ENCODE results near the gene AKAP12.

DNA sequence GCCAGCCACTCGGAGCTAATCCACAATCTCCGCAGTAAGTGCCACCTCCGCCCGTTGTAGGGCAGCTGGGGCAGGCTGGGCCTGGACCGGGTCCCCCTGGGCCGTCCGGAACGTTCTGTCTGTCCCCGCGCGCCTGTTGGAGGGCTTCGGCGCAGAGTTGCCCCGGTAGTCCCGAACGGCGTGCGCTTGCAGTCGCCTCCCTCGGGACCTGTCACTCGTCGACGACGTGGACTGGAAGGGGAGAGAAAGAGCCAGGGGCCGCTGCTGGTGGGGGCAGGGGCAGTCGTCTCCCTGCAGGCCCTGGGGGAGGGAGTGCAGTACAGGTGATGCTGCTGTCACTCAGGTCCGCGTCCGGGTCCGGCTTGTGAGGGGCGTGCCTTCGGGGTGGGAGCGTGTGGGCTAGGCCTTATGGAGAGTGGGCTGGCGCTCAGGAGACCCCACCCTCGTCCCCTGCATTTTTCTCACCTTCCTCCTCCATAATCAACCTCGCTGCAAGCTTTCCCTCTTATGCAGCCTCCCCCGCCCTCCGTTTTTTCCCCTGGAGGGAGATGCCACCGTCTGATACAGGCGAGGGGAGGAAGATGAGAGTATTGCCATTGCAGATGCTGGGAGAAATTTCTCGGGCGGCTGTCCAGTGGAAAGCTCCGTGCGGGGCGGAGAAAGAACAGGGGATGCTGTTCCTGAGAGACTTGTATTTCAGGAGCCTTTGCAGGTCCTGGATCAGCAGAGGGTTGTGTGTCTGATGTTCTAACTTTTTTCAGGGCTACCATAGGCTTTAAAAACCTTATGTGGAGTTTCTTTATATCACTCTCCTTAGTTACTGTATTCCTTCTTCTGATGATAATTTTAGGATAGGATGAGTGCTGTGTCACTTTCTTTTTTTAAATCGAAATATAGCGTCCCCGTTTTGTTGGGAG, 640 bp downstream of the PCMT1 start:
- RRBS, 2 experiments, result under 1 to 2% methylated on average over 8 to 9 of the region's 48 CpGs

DNA sequence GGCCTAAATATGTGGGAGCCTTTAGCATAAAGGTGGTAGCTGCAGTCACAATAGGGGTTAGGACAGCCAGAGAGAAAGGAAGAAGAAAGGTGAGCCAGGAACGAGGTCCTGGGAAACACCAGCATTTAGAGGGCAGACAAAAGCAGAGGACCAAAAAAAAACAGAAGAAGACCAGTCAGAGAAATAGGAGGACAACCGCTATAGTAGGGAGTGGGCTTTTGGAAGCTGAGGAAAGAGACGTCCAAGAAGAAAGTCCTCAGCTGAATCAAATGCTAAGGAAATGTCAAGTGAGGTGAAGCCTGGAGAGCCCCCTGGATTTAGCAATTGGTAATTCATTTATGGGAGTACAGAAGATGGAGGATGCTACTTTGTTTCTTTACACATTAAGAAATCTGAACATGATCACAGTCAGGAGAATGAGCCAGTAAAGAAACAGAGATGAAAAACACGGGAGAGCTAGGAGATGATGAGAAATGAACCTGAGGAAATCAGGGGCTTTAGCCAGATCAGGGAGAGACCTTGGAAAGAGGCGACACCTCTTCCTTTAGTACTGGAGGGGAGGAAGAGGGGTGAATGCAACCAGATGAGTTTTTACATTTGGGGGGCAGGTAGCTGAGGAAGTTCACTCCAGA, 41.1 kb downstream of the LRP11 start:
- RRBS, 2 experiments, result no CpG with 5 or more reads among the region's 5 CpGs

GRCh38 chr6:149864563-149865035, 440 bp upstream of the LRP11 start:
- RRBS, 2 experiments, result no CpG with 5 or more reads among the region's 17 CpGs

DNA sequence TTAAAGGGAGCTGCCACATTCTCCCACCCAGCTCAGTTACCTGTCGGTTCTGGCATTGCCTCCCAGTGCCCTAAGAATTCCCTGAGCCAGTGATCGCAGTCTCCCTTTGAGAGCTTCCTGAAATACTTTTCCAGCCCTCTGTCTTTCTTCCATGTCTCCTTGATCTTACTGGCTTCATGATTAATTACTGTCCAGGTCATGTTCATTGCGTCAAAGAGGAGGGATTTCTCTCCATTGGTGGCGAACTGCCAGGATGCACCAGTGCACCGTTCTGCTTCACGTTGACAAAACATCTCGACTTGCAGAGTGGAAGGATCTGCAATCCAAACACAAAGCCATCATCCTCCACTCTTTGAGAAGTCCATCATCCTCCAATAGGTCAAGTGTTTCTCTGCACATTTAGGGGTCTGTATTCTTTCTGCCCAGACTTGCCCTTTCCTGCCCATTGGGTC, 8.6 kb downstream of the RAET1E start:
- RRBS, 2 experiments, result no CpG with 5 or more reads among the region's 7 CpGs

GRCh38 chr6:149990758-149991321, 27.1 kb downstream of the ULBP1 start:
- RRBS, 2 experiments, result under 1 to 2% methylated on average over 15 of the region's 42 CpGs

- RRBS, 2 experiments, result 1% methylated on average over 12 to 16 of the region's 39 CpGs
Measured at GRCh38 chr6:150143507-150143985, 702 bp downstream of the PPP1R14C start.

DNA sequence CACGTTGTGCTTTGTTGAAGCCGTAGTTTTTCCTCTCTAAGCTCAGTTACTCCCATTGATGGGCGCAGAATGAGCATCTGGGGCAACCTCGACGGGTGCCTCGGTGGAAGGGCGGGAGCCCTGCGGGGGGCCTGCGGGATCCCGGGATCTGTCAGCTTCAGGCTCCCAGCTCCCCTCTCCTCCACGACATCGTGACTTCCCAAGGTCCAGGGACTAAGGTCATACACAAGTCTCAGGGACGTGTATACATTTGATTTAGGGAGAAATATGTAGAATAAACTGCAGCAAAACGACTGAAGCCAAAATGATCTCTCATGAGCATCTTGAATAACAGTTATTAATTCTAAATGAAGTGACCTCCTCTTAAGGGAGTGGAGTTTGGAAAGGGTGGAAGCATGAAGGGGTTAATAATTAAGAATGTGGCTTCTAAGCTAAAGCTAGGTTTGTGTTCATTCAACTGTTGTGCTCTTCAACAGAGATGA, 1.3 kb downstream of the PPP1R14C start:
- RRBS, 2 experiments, result no CpG with 5 or more reads among the region's 14 CpGs

- RRBS, 2 experiments, result no CpG with 5 or more reads among the region's 2 CpGs
Measured at GRCh38 chr6:150192923-150193425, 50.1 kb downstream of the PPP1R14C start.

DNA sequence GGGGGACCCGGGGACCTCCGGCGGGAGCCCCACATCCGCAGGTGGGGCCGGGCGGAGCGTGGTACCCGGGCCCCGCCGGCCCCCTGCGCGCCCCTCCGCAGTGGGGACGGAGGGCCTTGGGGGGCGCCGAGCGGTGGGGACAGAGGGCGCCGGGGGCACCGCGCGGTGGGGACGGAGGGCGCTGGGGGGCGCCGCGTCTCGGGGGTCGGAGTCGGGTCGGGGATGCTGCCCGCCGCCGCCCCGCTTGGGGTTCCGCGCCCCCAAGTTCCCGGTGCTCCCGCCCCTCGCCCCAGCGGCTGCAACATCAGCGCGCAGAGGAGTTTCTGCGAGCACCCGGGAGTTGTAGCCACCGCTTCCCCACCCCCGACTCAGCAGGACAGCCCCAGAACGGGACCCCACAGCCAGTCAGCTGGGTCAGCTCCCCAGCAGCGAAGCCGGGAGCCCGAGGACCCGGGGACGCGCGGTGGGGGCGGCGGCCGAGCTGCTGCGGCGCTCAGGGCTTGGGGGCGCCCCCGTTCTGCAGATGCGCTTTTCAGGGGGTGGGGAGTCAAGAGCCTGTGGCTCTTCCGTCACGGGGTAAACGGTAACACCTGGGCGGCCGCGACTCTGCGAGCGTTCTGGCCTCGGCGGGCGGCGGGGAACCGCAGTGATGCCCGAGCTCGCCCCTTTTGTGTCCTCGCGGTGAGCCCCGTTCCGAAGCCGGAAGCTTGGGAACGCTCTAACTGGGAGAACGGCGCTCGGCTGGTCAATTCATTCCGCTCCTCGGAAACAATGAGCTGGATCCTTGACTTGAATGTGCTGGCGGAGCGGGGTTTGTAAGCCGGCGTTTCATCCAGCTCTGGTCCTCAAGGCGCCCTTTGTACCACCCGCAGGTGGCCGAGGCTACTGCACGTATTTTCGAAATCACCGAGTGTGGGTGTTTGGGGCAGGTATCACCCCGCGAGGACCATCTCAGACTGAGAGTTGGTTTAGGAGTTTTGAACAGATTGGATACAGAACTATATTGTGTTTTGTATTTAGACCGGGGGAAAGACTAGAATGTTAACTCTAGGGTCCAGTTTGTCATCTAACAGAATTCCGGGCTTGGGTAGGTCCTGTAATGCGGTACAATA, 740 bp downstream of the PLEKHG1 start:
- RRBS, 2 experiments, result 5 to 10% methylated on average over 23 to 36 of the region's 104 CpGs

DNA sequence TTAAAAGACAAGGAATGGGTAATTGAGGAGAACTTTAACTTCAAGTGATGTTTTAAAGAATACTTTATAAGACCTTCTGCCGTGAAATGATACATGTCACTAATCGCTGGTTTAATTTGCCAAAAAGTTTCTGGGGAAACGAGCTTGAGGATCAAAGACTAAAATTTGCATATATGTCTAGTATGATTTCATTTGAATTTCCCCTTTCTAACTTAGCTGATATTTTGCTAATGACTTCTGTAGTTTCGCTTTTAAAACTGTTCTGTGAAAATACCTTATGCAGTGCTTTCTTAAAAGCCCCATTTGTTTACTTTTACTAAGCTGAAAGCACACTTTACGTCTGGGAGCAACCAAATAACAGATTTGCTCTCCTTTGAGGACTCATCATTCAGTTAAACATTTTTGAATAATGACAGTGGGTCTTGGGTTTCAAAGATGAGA, 33.1 kb downstream of the PLEKHG1 start:
- RRBS, 2 experiments, result no CpG with 5 or more reads among the region's 5 CpGs

DNA sequence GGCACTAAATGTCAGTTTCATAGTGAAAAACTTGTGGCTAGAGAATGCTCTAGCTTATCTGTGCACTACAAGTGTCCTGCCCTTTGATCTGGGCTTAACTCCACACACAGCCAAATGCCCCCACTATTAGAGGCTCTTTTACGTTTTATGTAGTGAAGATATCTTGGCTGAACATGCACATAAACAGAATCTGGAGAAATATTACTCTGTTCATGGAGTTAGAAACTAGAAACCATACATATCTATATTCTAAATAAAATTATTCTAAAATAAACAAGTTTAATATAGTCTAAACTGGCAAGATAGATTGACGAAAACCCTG, 41.2 kb downstream of the PLEKHG1 start:
- RRBS, 2 experiments, result no CpG with 5 or more reads among the region's 2 CpGs

DNA sequence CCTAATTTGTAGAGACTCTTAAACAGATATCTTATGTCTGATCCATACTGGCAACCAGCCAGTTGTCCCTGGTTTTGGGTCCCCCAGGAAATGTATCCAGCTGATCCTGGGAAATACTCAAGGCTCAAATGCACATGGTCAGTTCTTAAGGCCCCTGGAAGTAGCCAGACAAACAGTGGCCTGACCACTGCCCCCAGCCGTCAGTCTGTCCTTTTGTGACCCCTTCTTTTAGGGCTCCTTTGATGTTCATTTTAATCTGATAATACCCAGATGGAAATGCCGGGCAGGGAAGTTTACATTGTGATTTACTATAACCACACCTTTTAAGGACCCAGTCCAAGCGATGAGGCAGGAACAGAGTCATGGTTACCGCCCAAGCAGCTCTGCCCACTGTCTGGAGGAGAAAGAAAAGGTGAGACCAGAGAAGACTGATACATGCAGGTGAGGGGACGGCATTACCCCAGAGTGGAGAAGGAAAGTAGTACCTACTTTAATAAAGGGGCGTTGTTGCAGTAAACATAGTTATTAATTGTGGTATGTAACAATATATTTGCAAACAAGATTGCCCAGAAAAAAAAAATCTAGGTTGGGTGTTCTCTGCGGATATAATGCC, 110.5 kb downstream of the PLEKHG1 start:
- RRBS, 2 experiments, result no CpG with 5 or more reads among the region's 7 CpGs

GRCh38 chr6:150814280-150814797, 51.2 kb upstream of the MTHFD1L start:
- RRBS, 2 experiments, result no CpG with 5 or more reads among the region's 5 CpGs

DNA sequence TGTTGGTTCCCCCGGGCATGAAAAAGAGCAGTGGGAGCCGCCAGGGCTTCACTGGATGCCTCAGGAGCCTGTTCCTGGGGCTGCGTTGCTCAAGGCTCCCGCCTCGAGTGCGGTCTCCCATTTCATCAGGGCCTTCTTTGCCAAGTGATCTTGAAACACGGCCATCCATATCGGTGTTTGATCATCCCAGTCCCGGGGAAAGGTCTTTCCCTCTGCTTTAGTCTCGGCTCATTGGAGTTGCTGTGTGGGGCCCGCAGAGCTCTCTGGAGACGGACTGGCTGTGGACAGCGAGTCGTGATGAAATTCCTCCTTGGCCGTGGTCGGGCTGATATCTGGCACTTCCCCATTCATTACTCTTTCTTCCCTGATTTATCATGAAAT, 71.6 kb downstream of the MTHFD1L start:
- RRBS, 2 experiments, result no CpG with 5 or more reads among the region's 16 CpGs

DNA sequence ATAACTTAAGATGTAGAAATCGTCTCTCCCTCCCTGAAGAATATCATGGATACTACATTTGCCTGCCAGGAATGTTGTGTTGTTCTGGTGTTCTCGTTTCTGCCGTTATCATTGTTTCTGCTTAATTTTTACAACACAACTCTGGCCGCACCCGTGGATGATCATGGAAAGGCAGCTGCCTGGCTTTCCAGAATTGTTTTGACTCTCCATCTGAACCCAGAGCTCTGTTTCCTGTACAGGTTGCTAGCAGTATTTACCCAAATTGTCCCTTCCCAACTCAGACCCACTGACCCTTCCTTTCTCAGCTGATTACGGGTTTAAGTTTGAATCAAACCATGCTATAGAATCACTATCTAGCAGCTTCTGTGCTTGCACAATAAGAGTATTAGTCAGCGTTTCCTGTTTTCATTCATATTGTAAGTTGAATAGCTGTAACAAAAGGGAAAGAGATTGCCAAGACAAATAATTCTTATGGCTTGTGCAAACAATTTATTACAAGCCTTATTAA, 139.0 kb downstream of the MTHFD1L start:
- RRBS, 2 experiments, result no CpG with 5 or more reads among the region's 7 CpGs

DNA sequence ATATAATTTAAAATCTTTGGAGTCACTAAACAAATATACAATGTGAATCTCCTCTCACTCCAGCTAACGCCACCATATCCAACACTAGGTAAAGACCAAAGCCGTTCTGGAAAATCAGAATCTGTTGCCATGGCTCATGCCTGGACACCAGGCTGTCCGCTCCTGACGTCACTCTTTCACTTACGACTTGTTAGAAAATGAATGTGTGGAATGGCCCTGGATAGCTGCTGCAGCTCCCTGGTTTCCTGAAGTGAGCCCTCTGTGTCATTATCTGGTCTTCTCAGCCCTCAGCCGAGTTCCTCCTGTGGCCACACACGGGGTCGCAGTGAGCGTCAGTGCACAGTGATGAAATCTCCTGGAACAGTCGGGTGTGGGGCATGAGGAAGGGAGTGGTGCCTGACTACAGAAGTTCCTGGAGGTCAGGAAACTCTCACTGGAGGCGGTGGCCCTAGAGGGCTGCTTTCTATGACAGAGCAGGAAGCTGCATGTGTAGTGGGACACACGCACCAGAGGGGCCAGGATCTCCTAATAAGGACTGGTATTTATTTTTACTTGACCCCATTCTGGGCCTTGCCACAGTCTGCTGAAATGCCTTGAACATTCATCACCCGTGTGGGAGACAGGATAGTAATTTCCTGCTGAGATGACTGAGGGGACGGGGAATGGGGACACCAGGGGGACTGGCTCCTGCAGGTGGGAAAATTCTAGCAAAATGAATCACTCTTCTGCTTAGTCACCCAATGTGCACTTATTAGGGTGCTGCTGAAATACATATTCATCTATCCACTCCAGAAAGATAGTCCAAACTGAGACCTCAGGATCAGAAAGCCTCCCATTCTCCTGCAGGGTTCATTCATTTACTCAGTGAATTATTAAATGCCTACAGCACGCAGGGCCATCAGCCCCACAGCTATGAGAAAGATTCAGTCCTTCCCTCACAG, 175.5 kb downstream of the MTHFD1L start:
- RRBS, 2 experiments, result no CpG with 5 or more reads among the region's 15 CpGs

DNA sequence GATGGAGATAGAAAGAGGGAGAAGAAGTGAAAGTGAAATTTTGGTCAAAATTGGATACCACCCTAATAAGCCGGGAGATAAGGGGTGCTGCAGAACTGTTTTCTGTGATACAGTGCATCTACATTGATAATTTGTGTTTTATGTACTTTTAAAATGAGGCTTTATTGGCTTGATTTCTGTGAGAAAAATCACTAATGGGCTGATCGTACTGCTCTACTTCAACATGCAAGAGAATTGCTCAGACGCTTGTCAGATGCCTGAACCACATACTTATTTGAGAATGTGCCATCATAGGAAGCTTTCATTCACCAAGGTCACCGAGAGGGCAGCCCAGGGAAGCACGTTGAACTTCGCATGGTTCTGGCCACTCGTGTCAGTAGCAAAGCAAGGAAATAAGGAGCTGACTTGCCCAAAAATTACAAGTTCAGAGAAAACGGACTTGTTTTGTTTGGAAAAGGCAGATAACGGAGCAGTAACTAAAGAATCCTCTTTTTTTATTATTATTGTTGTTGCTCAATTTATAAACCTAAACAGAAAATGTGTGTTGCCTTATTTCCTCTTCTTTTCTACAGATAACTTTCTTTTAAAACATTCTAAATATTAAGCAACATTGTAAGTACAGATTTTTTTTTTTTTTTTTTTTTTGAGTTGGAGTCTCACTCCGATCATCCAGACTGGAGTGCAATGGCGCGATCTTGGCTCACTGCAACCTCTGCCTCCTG, 168.4 kb upstream of the AKAP12 start:
- RRBS, 2 experiments, result no CpG with 5 or more reads among the region's 12 CpGs

- RRBS, 2 experiments, result 5 to 11% methylated on average over 26 of the region's 70 CpGs
Measured at GRCh38 chr6:151239460-151240581, at the start of gene AKAP12. AKAP12 (plus strand) TSS chr6:151239967.

DNA sequence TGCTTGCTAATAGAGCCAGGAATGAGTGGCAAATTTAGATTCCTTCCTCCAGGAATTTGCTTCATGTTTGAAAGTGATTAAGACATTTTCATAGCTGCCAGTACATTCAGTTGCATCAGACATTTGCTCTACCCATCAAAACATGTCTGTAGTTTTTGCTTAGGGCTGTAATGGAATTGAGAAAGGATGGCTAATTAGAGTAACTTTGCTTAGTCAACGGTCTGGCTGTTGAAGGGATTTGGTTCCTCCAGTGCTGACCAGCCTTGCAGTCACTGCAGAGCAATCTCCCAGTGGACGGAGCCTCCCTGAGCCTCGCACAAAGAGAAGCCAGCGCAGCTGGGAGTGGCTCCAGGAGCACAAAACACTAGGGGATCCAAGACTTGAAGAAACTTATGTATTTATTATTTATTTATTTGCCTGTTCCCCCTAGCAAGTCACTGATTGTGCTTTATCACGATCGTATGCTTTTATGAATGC, 36.6 kb downstream of the AKAP12 start:
- RRBS, 2 experiments, result no CpG with 5 or more reads among the region's 6 CpGs

DNA sequence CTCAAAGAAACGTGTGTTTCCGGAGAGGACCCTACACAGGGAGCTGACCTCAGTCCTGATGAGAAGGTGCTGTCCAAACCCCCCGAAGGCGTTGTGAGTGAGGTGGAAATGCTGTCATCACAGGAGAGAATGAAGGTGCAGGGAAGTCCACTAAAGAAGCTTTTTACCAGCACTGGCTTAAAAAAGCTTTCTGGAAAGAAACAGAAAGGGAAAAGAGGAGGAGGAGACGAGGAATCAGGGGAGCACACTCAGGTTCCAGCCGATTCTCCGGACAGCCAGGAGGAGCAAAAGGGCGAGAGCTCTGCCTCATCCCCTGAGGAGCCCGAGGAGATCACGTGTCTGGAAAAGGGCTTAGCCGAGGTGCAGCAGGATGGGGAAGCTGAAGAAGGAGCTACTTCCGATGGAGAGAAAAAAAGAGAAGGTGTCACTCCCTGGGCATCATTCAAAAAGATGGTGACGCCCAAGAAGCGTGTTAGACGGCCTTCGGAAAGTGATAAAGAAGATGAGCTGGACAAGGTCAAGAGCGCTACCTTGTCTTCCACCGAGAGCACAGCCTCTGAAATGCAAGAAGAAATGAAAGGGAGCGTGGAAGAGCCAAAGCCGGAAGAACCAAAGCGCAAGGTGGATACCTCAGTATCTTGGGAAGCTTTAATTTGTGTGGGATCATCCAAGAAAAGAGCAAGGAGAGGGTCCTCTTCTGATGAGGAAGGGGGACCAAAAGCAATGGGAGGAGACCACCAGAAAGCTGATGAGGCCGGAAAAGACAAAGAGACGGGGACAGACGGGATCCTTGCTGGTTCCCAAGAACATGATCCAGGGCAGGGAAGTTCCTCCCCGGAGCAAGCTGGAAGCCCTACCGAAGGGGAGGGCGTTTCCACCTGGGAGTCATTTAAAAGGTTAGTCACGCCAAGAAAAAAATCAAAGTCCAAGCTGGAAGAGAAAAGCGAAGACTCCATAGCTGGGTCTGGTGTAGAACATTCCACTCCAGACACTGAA, 41.3 kb downstream of the ZBTB2 start:
- RRBS, 2 experiments, result 94 to 96% methylated on average over 4 of the region's 29 CpGs